Ishikawa (cell line): Measurements from ENCODE around the genes TOX2 and GDAP1L1.

- RRBS: no CpG with 5 or more reads among the region's 3 CpGs
Observed at GRCh38 chr20:43681977-43682538, 15.1 kb downstream of the MYBL2 start.

GRCh38 chr20:43892863-43893104 lies 21.9 kb upstream of the TOX2 start:
- RRBS: no CpG with 5 or more reads among the region's 1 CpG

- RRBS: 2% methylated on average over 20 of the region's 97 CpGs
Observed at GRCh38 chr20:43914648-43915360, at the start of gene TOX2. TOX2 (plus strand) TSS chr20:43914852.

DNA sequence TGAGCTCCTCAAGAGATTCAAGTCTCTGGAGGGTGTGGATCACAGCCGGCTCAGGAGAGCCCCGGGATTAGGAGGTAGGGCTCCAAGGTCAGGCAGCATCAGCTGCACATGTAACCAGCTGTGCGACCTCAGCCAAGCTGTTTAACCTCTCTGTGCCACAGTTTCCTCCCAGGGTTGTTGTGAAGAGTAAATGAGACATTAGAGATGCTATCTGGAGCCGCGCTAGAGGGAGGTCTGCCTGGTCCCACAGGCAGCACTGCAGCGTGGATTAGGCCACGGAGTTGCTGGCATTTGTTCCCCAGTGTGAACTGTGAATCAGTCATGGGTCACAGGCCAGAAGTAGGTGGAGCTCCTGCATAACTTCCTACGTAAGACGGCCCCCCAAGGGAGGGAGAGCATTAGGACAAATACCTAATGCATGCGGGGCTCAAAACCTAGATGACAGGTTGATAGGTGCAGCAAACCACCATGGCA lies 105.3 kb downstream of the TOX2 start:
- RRBS: no CpG with 5 or more reads among the region's 10 CpGs

- RRBS: no CpG with 5 or more reads among the region's 14 CpGs
Observed at GRCh38 chr20:44143946-44144413, 43.0 kb downstream of the JPH2 start.

DNA sequence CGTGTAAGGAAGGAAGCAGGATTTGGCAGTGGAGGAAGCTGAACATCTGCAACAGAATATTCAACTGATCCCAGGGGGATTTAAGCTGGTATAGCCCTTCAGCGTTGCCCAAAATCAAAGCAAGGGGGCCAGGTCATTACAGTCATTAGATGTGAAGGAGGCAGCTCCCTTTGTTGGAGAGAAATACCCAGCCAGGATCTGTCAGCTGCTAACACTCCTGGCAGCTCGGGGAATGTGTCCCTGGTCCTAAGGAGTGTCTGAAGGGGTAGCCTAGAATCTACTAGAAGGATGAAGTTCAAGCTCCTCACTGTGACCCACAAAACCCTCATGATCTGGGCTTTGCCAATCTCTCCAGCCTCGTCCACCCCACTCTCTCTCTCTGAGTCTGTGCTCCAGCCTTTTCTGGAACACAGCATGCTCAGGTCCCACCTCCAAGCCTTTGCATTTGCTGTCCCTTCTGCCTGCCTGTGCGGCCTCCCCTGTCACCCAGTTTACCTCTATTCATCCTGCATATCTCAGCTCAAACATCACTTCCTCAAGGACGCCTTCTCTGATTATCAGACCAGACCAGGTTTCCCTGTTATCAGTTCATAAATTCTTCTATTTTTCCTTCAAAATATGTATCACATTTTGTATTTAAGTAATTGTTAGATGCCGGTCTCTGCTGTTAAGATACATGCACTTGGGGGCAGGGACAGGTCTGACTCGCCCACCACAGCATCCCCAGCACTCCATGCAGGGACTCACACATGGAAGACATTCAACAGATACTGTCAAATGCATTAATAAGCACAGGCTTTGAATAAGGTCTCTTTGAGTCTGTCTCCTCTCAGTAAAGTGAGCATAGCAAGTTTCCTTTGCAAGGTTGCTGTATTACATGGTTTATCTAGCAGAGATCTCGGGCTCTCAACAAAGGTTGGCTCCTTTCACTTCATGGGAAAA lies 15.5 kb downstream of the JPH2 start:
- RRBS: no CpG with 5 or more reads among the region's 9 CpGs

DNA sequence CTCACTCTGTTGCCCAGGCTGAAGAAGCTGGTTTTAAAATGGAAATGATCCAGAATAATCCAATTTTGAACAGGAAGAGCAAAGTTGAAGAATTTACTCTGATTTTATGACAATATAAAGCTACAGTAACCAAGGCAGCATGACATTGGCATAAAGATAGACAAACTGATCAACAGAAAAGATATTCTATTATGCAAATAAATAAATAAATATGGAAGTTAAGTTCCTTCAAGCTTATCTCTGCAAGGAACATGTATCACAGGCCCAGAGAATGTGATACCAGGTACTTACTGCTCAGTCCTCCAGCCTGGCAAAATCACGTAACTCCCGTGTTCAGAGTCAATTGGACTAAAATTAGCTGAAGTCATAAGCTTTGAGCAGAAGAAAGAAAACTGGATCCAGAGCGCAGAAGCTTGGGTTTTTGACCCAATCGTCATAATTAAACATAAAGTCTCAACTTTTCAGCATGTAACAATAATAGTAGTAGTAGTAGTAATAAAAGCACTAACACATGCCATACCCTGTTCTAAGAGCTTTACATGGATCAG lies 8.3 kb downstream of the JPH2 start:
- RRBS: no CpG with 5 or more reads among the region's 4 CpGs

DNA sequence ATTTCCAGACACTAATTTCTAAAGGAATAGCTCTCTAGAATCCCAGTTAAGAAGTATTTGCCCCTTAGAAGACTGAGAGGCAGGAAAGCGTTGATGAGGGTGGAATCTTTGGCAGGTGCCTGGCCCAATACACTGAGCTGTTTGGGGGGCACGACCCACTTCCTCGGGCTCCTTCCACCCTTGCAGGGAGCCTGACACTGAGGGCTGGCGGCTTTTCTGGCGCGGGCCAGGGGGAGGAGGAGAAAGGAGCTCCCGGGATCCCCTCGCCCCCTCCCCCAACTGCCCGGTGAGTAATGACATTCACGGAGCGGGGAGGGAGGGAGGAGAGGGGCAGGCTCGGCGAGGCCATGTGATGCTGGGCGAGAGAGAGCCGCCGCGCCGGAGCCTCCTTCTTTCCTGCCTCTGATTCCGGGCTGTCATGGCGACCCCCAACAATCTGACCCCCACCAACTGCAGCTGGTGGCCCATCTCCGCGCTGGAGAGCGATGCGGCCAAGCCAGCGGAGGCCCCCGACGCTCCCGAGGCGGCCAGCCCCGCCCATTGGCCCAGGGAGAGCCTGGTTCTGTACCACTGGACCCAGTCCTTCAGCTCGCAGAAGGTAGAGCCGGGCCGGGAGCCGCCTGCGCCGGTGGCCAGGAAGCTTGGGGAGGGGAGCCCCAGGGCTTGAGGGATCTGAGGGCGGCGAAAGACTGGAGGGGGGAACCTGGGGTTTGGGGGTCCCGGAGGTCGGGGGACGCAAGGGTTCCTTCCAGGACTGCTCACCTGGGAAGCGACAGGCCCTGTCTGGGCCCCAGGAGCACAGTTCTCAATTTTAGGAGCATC lies at the start of gene GDAP1L1:
Gene GDAP1L1, plus strand, starts transcription at position 392 of the 822 bp plus-strand sequence.
- RRBS: 14% methylated on average over 12 of the region's 42 CpGs

DNA sequence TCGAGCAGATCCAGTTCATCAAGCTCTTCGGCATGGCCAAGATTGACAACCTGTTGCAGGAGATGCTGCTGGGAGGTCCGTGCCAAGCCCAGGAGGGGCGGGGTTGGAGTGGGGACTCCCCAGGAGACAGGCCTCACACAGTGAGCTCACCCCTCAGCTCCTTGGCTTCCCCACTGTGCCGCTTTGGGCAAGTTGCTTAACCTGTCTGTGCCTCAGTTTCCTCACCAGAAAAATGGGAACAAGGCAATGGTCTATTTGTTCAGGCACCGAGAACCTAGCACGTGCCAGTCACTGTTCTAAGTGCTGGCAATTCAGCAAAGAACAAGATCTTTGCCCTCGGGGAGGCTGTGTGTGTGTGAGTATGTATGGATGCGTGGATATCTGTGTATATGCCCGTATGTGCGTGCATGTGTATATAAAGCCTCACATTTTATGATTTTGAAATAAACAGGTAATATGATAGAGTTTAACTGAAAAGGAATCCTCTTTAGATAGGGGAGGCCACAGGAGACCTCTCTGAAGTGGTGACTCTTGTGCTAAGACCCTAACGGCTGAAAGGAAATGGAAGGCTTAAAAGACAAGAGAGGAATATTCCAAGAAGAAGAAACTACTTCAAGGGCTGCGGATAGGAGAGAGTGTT lies 51.4 kb upstream of the TTPAL start:
- RRBS: no CpG with 5 or more reads among the region's 13 CpGs

DNA sequence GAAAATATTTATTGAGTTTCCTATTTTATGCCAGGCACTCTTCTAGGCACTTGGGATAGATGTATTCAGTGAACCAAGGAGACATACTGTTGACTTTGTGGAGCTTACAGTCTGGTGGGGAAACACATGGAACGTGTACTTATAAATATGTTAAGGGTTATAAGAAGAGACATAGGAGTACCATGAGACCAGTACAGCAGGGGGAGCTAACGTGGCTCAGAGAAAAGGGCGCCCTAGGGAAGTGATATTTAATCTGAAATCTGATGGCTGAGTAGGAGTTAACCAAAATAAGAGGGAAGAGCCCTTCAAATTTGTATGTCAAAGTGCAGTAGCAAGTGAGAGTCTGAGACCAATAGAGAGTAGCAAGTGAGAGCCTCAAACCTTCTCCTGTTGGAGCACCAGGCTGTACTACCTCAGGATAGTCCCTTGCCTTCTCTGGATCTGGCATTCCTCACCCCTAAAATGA lies 6.1 kb upstream of the PKIG start:
- RRBS: no CpG with 5 or more reads among the region's 3 CpGs

GRCh38 chr20:44586857-44587567 lies 4.6 kb downstream of the PKIG start:
- RRBS: no CpG with 5 or more reads among the region's 6 CpGs

GRCh38 chr20:44587669-44588115 lies 5.3 kb downstream of the PKIG start:
- RRBS: no CpG with 5 or more reads among the region's 6 CpGs

DNA sequence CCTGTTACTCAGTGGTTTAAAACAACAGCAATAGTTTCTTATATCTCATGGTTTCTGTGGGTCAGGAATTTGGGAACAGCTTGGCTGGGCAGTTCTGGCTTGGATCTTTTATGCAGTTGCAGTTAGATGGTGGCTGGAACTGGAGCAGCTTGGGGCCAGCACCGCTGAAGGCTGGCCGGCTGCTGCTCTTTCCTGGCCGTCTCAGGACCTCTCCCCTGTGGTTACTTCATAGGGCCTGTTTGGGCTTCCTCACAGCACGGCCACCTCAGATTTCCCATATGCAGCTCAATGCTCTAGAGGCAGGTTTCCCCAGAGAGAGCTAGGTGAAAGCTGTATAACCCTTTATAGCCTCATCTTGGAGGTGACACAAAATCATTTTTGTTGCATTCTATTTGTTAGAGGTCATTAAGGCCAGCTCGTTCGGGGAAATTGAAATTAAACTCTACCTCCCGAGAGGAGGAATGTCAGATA lies 15.6 kb downstream of the PKIG start:
- RRBS: no CpG with 5 or more reads among the region's 7 CpGs

- RRBS: 93% methylated on average over 2 of the region's 17 CpGs
Observed at GRCh38 chr20:44600620-44601603, 18.5 kb downstream of the PKIG start.

DNA sequence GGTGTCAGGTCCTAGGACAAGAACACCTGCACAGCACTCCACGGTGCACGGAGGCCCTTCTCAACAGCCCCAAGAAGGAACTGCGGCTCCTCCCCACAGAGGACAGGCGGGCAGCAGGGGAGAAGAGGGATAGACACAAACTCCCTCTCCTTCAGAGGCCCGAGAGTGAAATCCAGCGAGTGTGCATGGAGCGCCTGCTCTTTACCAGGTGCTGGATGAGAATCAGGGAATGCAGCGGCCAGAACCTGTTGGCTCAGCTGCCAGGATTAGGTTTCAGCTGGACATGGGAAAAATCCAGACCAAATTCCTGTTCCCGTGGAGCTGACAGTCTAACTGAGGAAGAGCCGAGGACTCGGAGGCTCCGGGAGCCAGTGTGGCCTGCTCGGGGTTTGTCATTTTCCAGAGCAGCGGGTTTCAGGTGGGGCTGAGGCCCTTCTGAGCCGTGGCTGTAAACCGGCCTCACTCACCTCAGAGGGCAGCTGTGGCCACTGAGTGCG lies 27.1 kb downstream of the PKIG start:
- RRBS: 4% methylated on average over 4 of the region's 17 CpGs

GRCh38 chr20:44616592-44617153 lies 34.3 kb downstream of the PKIG start:
- RRBS: no CpG with 5 or more reads among the region's 17 CpGs

GRCh38 chr20:44618465-44618998 lies 33.0 kb downstream of the ADA start:
- RRBS: 81% methylated on average over 9 of the region's 12 CpGs

- RRBS: no CpG with 5 or more reads among the region's 2 CpGs
Observed at GRCh38 chr20:44715656-44716125, 522 bp downstream of the CCN5 start.

- RRBS: 95% methylated on average over 11 of the region's 26 CpGs
Observed at GRCh38 chr20:44809245-44809870, 988 bp downstream of the RIMS4 start.

- RRBS: no CpG with 5 or more reads among the region's 10 CpGs
Observed at GRCh38 chr20:44958823-44959646, 1.2 kb downstream of the TOMM34 start.